NB4 (cell line): ENCODE measurements around a stretch of chr4.

- RRBS, result no CpG with 5 or more reads among the region's 1 CpG
Observed at GRCh38 chr4:49502198-49502397, 516.0 kb downstream of the CWH43 start.

- RRBS, result 0% methylated on average over 2 of the region's 42 CpGs
Observed at GRCh38 chr4:51842391-51842958, 478 bp upstream of the DCUN1D4 start.

DNA sequence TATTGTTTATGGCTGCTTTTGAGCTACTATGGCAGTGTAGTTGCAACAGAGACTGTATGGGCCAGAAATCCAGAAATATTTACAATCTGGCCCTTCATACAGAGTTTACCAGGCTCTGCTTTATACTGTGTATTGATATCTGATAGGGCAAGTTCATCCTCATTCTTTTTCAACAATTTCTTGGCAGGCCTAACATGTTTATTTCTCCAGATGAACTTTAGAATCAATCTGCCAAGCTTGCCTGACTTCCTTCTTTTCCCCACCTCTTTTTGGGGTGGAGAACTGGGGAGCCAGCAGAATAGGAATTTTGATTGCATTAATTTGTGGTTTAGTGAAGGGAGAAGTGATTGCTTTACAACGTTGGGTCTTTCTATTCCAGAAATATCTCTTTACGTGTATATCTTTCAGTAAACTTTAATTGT lies 15.9 kb downstream of the DCUN1D4 start:
- RRBS, result no CpG with 5 or more reads among the region's 2 CpGs

- RRBS, result no CpG with 5 or more reads among the region's 1 CpG
Observed at GRCh38 chr4:51895910-51896118, 52.9 kb downstream of the DCUN1D4 start.

GRCh38 chr4:52659742-52660132 lies 636 bp upstream of the USP46 start:
- RRBS, result 2% methylated on average over 21 of the region's 35 CpGs

DNA sequence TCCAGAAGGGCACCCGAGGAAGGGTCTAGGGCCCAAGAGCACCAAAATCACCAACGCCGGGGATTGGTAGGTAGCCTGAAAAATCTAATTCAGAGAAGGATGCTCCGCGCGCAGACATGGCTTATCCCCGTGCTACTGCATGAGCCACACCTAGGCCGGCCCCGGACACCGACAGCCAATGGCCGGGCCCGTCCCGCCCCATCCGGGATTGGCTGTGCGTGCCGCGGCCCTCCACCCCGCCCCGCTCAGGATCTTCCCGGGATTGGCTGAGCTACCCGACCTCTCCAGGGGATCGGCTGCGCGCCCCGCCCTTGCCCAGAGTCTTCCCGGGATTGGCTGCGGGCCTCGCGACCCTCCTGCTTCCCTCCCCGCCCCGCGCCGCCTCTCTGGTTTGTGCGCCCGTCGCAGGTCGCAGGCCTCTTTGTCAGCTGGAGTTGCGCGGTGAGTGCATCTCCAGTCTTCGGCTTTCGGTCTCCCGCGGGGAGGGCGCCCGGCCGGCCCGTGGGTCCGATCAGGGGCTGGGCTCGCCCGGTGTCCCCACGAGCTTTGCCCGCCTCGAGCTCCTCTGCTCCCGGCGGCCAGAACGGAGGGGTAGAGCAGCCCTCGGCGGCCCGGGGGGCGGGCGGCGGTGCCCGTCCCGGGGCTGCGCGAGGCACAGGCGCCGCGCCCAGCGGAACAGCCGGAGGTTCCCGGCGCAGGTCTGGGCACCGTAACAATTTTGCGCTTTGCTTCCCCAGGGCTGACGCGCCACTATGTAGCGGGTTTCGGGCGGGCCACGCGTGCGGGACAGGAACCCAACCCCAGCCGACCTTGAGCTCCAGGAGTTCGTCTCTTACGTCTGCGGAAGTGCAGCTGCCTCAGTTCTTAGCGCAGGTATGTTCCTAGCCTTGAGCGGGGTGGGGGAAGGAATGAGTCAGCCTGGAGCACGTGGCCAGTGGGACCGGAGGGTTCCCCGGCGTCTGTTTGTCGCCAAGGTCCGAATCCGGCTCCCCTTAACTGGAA lies 38.8 kb downstream of the ERVMER34-1 start:
- RRBS, result under 1% methylated on average over 32 of the region's 96 CpGs

GRCh38 chr4:52863054-52863573 lies 997 bp downstream of the RASL11B start:
- RRBS, result no CpG with 5 or more reads among the region's 11 CpGs

GRCh38 chr4:52899650-52900195 lies 37.6 kb downstream of the RASL11B start:
- RRBS, result no CpG with 5 or more reads among the region's 14 CpGs

- RRBS, result no CpG with 5 or more reads among the region's 4 CpGs
Observed at GRCh38 chr4:53014329-53014946, 152.3 kb downstream of the RASL11B start.

- RRBS, result no CpG with 5 or more reads among the region's 4 CpGs
Observed at GRCh38 chr4:53052273-53052684, 190.2 kb downstream of the RASL11B start.

DNA sequence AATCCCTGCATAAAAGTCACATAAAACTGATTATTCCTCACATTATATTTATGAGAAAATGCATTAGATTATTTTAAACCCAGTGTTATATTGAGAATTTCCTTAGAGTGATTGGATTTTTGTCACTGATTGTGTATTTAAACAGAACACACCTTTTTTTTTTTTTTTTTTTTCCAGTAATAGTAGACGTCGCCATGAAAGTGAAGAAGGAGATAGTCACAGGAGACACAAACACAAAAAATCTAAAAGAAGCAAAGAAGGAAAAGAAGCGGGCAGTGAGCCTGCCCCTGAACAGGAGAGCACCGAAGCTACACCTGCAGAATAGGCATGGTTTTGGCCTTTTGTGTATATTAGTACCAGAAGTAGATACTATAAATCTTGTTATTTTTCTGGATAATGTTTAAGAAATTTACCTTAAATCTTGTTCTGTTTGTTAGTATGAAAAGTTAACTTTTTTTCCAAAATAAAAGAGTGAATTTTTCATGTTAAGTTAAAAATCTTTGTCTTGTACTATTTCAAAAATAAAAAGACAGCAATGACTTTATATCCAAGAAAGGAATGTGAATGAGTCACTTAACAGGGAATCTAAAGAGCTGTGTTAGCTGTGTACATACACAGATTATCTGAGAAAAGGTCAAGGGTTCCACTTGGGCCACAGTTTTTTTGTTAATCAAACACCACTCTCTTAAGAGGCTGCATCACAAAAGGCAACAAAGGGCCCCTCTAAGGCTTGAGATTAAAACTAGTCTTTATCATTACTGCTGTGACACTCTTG lies 81.9 kb downstream of the FIP1L1 start:
- RRBS, result no CpG with 5 or more reads among the region's 4 CpGs

GRCh38 chr4:53476694-53477306 lies 99.4 kb downstream of the FIP1L1 start:
- RRBS, result no CpG with 5 or more reads among the region's 9 CpGs

- RRBS, result no CpG with 5 or more reads among the region's 2 CpGs
Observed at GRCh38 chr4:53479123-53479556, 101.7 kb downstream of the FIP1L1 start.

- RRBS, result no CpG with 5 or more reads among the region's 25 CpGs
Observed at GRCh38 chr4:53507393-53508436, 83.6 kb downstream of the LNX1 start.

- RRBS, result no CpG with 5 or more reads among the region's 4 CpGs
Observed at GRCh38 chr4:53564330-53564764, 26.9 kb downstream of the LNX1 start.

DNA sequence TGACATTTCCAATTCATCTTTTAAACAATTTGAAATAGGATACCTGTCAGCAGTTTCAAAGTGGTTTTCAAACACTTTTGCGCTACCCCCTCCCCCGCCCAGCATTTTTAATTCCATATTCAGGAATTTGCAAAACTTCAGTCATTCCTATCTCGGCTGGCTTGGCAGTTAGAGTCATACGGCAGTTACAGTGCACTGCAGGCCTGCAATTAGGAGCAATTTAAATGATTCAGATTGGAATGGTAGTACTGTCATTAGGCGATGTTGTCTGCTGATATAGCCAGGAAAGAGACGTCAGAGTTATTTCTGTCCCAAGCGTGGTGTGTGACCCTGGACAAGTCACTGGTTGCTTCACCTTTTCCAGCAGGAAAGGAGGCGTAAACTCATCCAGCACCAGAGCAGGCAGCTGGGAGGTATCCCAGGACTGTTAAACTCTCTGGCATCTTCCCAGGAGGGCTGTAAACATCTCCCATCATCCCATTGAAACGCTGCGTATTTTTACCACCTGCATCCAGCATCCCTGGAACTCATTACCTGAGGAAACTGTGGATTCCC lies 790 bp upstream of the LNX1 start:
- RRBS, result no CpG with 5 or more reads among the region's 10 CpGs

- RRBS, result no CpG with 5 or more reads among the region's 4 CpGs
Observed at GRCh38 chr4:53644367-53645078, 53.2 kb upstream of the LNX1 start.

GRCh38 chr4:53905899-53906334 lies 158.5 kb downstream of the CHIC2 start:
- RRBS, result no CpG with 5 or more reads among the region's 12 CpGs

DNA sequence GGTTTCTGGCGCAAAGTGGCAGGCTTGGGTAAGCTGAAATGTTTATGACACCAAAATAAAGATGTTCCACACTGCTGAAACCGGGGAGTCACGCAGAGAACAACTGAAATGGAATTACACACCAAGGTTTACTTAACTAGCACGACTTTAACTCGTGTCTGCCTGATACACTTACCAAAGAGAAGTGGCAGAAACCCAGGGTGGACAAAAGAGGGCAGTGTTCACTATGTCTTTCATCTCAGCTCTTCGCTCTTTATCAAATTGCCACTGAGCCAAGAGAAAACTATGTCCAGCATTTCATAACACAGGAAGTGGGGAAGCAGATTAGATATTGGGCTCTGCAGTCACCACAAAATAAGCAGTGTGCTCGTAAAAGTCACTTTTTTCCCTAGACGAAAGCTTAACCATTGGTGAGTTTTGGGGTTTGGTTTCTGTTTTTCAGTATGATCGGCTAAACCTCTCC lies 155.8 kb downstream of the CHIC2 start:
- RRBS, result no CpG with 5 or more reads among the region's 9 CpGs